Zone of skin (tissue), 1 donor: Measurements from ENCODE around the gene HELZ.

- RRBS, result no CpG with 5 or more reads among the region's 6 CpGs
Measured at GRCh38 chr17:64706154-64706808, 44.2 kb upstream of the SMURF2 start.

- RRBS, result 33% methylated on average over 3 of the region's 14 CpGs
Measured at GRCh38 chr17:64787070-64787929, 125.2 kb upstream of the SMURF2 start.

DNA sequence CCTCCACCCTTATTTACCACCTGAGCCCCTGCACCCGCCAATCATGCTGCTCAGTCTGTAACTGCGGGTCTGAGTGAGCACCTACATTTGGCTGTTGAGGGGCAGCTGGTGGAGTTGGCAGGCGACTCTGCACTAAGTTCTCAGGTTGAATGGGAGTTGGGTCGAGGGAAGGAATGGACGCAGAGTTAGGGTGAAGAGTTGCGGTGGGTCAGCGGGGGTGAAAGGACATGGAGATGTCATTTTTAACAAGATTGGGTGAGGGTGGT is 83.3 kb downstream of the LRRC37A3 start:
- RRBS, result no CpG with 5 or more reads among the region's 7 CpGs

DNA sequence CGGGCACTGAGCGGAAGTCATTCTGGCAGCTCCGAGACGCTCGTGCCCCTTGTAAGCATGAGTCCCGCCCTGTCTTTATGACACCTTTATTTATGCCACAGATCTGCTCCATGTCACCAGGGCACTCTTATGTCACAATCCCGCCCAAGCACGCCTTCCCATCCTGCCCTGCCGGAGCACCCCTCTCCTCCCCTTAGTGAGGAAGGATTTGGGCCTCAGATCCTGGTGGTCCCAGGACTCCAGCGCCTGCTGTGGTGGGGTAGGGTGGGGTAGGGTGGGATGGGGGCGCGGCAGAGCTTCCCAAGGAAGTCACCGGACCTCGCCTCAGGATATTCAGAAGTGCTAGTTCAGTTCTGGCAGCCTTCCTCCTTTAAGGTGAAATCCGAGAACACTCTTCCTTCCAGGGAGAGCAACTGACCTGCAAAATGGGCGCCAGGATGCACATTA is 22.0 kb downstream of the LRRC37A3 start:
- RRBS, result no CpG with 5 or more reads among the region's 16 CpGs

DNA sequence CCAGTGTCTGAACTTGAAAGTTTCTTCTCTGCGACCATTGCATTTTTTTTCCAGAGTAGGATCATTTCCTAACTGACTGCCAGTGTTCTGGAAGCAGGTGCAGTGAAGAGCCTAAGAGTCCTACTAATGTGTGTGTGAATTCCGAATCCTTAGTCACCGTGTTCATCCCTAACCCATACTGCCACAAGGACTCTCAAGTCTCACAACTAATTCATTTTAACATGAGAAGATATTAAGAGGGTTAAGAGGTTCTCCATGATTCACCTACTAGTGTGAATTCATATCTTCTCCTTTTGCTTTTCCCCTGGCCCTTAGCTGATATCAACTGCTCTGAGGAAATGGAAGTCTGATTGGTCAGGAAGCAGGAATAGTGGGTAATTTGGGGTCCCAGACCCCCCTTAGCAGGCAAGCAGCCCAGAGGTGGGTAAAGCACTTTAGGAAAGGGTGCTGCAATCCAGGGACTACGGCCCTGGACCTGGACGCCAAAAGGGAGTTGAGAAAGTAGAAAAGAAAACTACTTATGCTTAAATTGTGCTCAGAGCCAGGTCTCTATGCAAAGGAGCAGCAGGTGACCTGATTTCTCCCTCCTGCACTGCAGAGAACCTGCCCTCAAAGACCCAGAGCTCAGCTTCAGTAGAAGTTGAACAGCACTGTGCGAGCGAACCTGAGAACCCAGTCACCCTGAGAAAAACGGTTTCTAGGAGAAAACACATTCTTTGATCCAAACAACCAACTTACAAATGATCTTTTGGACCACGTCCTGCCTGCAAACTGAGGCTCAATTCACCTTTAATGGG is 65.3 kb upstream of the LRRC37A3 start:
- RRBS, result no CpG with 5 or more reads among the region's 9 CpGs

DNA sequence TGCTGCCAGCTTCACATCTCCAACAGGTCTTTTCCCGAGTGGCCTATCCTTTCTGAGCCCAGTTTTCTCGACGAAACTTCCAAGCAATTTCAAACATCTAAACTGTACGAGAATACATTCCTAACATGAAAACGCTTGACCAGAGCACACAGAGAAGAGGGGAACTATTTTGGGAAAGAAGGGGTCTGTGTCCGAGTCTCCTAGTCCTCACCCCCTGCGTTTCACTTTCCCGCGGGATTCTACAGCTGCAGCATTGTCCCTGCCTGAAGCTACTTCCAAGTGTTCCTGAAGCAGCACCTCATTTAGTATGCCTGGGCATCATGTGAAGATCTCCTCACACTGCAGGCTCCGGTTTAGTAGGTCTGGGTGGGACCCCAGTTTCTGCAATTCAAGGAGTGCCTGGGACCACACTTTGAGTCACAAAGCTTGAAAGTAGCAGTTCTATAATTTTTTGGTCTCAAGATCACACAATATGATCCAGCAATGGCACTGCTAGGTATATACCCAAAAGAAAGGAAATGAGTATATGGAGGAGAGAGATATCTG is 37.6 kb downstream of the GNA13 start:
- RRBS, result no CpG with 5 or more reads among the region's 10 CpGs

DNA sequence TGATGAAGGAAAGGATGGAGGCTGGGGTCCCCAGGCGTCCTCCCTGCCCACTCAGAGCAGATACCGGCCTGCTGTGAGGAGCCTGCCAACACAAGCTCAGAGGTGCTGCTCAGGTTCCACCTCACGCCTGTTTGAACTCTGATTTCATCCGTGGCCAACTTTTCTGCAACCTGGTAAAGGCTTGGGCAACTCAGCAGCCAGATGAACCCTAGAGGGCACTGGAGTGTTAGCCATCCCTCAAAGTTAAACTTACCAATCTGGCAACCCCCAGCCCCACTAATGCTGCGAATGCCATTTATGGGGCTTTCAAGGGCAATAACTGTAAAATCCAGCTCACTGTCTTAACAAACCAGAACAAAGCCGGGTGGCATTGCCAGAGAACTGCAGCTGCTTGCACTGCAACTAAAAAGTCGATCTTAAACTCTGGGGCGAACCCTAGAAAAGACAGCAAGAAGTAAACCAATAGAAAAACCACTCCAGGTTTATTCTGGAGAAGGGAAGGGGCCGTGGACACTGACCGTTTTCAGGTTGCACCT is 105.5 kb downstream of the AXIN2 start:
- RRBS, result no CpG with 5 or more reads among the region's 10 CpGs

DNA sequence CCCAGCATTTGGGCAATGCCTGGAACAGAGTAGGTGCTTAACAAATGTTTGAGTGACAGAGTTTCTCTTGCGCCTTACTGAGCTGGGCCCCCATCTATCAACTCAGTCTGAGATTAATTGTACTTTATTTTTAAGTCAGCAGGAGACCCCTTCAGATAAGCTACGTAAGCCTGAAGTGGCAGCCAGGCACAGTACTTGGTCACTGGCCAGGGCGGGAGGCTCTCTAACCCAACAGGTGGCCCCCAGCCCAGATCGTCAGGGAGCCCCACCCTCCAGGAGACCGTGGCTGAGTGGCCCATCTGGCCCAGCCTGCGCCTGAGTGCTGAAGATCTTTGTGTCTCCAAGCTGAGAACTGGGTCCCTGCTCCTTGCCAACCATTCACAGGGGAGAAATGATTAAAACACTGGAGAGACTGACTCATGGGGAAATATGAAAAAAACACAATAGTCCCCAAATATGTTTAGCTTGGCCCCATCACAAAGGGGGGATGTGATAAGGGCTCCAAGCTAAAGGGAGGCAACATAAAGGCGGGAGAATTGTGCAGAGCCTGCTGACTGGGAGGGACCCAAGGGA is 75.6 kb downstream of the AXIN2 start:
- RRBS, result no CpG with 5 or more reads among the region's 7 CpGs

DNA sequence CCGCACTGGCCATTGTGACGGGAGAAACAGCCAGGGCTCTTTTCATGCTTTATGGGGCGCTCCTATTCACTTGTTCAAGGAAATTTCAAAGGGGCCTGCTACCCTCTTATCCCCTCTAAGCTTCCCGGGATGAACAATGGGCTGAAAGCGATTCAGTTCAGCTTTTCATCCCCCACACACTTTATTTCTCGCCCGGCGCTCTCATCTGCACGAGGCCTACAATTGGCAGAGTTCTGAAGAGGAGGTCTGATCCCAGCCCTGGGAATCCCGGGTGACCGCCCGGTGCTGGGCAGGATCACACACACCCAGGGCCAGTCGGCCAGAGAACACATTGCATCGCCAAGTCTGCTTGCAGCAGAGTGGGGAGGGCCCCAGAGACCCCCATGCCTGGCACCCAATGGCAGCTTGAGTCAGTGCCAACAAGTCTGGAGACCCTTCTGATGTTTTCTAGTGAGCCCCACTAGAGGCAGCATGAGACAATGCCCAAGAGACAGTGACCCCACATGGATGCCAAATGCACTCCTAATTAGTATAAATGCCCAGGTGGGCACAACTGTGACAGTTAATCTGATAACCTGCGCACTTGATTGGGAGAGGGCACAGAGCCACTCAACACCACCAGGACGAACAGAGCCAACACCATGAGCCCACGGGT is 15.2 kb downstream of the AXIN2 start:
- RRBS, result 80% methylated on average over 7 of the region's 17 CpGs

- RRBS, result no CpG with 5 or more reads among the region's 14 CpGs
Measured at GRCh38 chr17:65698293-65699220, 137.1 kb upstream of the AXIN2 start.

GRCh38 chr17:65903234-65903506 is 288.8 kb downstream of the CEP112 start:
- RRBS, result no CpG with 5 or more reads among the region's 4 CpGs

DNA sequence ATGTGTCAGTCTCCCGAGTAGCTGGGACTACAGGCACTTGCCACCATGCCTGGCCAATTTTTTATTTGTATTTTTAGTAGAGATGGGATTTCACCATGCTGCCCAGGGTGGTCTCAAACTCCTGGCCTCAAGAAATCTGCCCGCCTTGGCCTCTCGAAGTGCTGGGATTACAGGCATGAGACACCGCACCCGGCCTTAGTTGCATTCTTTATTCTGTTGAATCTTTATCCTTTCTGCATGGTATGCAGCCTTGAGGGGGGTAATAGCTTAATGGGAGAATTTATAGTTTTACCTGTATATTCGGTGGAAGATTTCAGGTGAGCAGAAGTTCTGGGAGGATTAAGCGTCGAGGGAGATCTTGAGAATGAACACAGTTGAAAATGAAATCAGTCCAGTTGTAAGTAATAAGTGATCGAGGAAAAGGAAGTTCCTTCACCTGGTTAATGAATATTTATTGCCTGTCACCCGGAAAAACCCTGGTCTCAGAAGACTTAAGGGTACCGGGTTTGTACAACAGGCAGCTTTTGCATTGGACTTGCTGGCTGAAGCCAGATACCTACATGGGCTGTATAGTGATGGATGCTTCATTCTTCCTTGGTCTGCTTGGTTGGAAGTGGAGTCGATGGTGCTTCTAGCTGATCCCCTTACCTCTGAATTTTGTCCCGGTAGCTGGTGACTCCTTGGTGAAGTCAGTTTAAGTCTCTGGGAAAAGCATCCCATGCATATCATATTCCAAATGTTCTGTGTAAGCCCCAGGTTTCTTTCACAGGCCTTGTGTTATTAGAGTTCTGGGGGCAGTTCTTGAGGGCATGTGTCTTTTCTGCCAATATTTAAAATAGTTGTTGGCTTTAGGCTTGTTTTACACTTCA is 72.7 kb downstream of the PRKCA start:
- RRBS, result no CpG with 5 or more reads among the region's 13 CpGs

GRCh38 chr17:66509469-66510556 is 207.4 kb downstream of the PRKCA start:
- RRBS, result no CpG with 5 or more reads among the region's 10 CpGs

- RRBS, result no CpG with 5 or more reads among the region's 10 CpGs
Measured at GRCh38 chr17:66799706-66800440, 35.0 kb upstream of the CACNG5 start.

- RRBS, result no CpG with 5 or more reads among the region's 2 CpGs
Measured at GRCh38 chr17:67171112-67171857, 73.7 kb downstream of the HELZ start.

GRCh38 chr17:67171858-67172271 is 73.1 kb downstream of the HELZ start:
- RRBS, result no CpG with 5 or more reads among the region's 5 CpGs

DNA sequence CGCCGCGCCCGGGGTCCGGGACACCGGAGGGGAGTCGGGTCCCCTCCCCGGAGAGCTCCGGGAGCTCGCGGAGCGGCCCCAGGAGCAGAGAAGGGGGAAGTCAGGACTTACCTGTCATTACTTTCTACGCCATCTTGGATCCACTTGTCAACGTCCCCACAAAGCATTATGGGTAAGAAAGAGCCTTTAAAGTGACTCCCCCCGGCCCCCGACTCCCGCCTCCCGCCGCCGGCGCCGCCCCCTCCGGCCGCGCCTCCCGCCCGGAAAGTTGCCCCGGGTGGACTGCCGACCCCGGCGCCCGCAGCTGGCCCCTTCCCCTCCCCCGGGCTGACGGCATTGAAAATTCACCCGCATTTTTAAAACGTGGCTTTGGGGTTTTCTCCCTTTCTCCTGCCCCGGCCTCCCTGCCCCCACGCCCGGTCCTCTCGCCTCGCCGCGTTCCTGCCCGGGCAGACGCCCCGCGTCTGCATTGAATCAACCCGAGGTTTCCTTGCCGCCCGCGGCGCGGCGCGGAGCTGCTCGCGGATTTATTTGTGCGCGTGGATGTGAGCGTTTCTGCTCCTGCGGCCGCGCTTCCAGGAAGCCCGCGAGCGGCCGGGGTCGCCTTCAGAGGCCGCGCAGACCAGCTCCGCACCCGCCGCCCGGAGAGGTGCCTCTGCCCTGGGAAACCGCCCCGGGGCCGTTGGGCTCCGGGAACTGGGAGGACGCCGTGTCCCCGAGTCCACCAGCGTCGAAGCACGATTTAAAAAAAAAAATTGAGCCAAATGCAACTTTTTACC is at the start of gene HELZ:
Gene HELZ (minus strand): TSS at position 160 of the 779 bp plus-strand sequence.
- RRBS, result 1% methylated on average over 17 of the region's 84 CpGs

GRCh38 chr17:67376522-67377116 is 462 bp upstream of the PITPNC1 start:
- RRBS, result no CpG with 5 or more reads among the region's 13 CpGs

- RRBS, result no CpG with 5 or more reads among the region's 15 CpGs
Measured at GRCh38 chr17:67398411-67398918, 21.4 kb downstream of the PITPNC1 start.

- RRBS, result no CpG with 5 or more reads among the region's 14 CpGs
Measured at GRCh38 chr17:67492797-67493427, 115.8 kb downstream of the PITPNC1 start.